Right ventricle myocardium (tissue), 1 donor: ENCODE measurements around the genes PPOX and FCGR3A.

DNA sequence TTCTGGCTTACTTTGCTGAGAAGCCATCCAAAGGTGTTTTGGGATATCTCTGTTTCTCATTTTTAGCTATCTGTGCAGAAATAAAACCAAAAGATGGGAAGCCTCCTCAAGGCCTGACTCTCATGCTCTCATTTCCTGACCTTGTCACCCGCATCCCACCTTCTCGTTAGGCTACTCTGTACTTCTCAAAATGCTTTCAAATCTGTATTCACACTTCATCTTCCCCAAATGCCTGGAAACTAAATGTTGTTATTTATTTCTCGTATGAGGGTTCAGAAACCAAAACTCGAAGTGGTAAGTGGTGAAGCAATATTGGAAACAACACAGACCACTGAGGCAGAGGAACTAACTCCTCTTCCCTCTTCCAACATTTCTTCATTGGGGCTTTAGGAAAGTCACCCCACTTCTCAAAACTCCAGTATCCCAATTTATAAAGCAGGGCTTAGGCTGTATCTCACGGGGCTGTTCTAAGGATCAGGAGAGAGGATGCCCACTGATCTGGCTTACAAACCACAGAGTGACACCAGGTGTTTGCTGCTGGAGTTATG is 3.4 kb downstream of the SLAMF7 start:
- PRO-cap, 2 experiments, result no peak in any of the 2 experiments

DNA sequence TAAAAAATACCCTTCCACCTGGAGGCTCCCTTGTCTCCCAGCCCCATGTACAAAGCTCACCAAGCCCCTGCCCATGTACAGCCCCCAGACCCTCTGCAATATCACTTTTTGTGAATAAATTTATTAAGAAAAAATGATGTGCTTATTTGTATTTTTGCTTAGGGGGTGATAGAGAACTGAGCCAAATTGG is 741 bp upstream of the PPOX start:
- PRO-cap, 2 experiments, result peak in 1 of 2 experiments; most common minus-strand start position 99 of the sequence (in 1)

DNA sequence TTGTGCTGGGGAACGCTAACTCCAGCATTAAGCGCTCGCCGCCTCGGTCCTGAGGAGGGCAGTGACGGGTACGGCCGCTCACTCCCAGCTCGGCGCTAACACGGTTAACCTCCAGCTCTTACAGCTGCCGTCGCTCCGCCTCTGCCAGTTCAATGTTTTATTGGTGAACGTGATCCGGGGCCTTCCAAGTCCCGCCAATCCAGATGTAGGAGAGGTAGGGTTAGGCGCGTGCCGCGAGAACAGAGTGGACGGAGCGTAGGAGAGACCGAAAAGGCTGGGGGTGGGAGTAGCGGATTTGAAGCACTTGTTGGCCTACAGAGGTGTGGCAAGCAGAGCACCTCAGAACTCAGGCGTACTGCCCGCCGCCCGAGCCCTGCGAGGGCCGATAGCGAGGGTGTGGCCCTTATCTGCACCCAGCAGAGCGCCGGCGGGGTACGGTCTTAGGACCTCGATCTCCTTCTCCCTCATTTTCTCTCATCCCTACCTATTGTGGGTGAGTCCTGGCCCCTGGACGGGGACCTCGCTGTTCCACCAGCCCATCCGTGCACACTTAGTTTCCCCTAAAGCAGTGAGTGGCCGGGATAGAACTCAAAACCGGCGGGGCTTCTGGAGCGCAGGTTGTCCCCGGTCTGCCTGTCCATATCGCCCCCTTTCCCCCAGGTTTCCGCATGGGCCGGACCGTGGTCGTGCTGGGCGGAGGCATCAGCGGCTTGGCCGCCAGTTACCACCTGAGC is at the start of gene PPOX:
Gene PPOX (plus strand): TSS at position 247 of the 734 bp plus-strand sequence.
- PRO-cap, 2 experiments, result peak in 2 of 2 experiments; most common plus-strand start position 332 of the sequence (in 2); most common minus-strand start position 63 of the sequence (in 2)

DNA sequence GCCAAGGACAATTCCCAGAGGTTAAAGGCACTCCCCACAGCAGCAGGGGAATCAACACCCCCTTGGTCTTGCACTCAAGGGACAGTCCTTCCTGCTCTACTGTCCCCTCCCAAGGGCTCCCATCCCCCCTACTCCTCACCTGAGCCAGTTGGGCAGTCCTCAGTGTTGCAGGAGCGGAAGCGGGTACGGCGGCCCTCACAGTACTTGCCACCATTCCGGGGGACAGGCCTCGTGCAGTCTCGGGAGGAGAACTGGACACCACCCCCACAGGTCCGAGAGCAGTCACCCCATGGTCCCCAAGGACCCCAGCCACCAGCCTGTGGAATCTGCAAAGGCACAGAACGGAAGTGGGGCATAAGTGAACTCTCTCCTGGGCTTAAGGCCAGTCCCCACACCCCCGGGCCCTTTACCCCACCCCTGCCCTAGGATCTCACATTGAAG is 5.3 kb downstream of the ADAMTS4 start:
- PRO-cap, 2 experiments, result no peak in any of the 2 experiments

- PRO-cap, 2 experiments, result peak in 2 of 2 experiments; most common plus-strand start chr1:161197098 (in 1); most common minus-strand start chr1:161197356 (in 2)
Observed at GRCh38 chr1:161196574-161197675, 1.9 kb downstream of the ADAMTS4 start.

GRCh38 chr1:161199960-161201036 is 1.4 kb upstream of the ADAMTS4 start:
- PRO-cap, 2 experiments, result no peak in any of the 2 experiments

DNA sequence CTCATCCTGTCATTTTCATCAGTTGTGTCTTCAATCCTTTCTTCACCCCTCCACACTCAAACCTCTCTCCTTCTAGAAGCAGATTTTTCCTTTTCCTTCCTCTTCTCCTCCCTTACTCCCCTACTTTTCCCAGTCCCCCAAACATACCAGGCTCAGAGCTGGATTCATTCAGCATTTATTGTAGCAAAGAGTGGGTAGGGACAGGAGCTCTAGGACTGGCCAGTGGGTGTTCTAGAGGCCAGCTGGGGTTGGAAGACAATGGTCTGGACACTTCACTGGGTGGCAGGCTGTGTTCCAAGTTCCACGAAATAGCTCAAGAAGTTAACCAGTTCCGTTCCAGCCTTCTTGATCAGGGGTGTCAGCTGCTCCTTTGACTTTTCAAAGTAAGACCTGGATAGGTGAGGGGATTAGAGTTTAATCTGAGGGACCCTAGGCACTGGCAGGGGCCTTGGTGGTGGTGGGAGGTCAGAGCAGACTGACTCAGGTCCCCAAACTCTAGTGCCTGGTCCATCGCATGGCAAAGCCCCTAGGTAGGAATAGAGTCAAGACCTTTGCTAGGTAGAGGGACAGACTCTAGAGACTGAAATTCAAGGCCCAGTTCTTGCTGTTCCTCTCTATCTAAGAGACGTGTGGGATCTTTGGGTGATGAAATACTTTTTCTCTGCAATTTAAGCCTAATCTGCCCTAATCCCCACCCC is 1.1 kb downstream of the APOA2 start:
- PRO-cap, 2 experiments, result no peak in any of the 2 experiments

- PRO-cap, 2 experiments, result peak in 2 of 2 experiments; most common plus-strand start chr1:161390277 (in 1)
Observed at GRCh38 chr1:161390077-161391066, 22.7 kb upstream of the CFAP126 start.

GRCh38 chr1:161420607-161420930 is 52.9 kb upstream of the CFAP126 start:
- PRO-cap, 2 experiments, result peak in 2 of 2 experiments; most common plus-strand start chr1:161420870 (in 2)

DNA sequence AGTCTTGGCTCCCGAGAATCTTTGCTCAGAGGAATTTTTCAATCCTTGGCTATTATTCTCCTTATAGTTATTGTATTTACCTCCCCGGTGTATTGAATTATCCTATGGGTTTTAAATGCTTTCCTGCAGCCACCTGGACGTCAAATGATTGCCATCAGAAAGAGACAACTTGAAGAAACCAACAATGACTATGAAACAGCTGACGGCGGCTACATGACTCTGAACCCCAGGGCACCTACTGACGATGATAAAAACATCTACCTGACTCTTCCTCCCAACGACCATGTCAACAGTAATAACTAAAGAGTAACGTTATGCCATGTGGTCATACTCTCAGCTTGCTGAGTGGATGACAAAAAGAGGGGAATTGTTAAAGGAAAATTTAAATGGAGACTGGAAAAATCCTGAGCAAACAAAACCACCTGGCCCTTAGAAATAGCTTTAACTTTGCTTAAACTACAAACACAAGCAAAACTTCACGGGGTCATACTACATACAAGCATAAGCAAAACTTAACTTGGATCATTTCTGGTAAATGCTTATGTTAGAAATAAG is 6.4 kb upstream of the HSPA6 start:
- PRO-cap, 2 experiments, result no peak in any of the 2 experiments

- PRO-cap, 2 experiments, result no peak in any of the 2 experiments
Observed at GRCh38 chr1:161549469-161550383, at the start of gene FCGR3A. FCGR3A (minus strand) TSS chr1:161549818.

- PRO-cap, 2 experiments, result no peak in any of the 2 experiments
Observed at GRCh38 chr1:161550384-161550842, 795 bp upstream of the FCGR3A start.

GRCh38 chr1:161726582-161727375 is 5.4 kb downstream of the FCRLB start:
- PRO-cap, 2 experiments, result peak in 2 of 2 experiments; most common plus-strand start chr1:161727188 (in 2); most common minus-strand start chr1:161727041 (in 2)

- PRO-cap, 2 experiments, result no peak in any of the 2 experiments
Observed at GRCh38 chr1:161791402-161791672, 25.2 kb downstream of the ATF6 start.

- PRO-cap, 2 experiments, result no peak in any of the 2 experiments
Observed at GRCh38 chr1:161821009-161821211, 54.8 kb downstream of the ATF6 start.

- PRO-cap, 2 experiments, result no peak in any of the 2 experiments
Observed at GRCh38 chr1:161821212-161822259, 55.4 kb downstream of the ATF6 start.

GRCh38 chr1:161839459-161839957 is 73.4 kb downstream of the ATF6 start:
- PRO-cap, 2 experiments, result no peak in any of the 2 experiments

DNA sequence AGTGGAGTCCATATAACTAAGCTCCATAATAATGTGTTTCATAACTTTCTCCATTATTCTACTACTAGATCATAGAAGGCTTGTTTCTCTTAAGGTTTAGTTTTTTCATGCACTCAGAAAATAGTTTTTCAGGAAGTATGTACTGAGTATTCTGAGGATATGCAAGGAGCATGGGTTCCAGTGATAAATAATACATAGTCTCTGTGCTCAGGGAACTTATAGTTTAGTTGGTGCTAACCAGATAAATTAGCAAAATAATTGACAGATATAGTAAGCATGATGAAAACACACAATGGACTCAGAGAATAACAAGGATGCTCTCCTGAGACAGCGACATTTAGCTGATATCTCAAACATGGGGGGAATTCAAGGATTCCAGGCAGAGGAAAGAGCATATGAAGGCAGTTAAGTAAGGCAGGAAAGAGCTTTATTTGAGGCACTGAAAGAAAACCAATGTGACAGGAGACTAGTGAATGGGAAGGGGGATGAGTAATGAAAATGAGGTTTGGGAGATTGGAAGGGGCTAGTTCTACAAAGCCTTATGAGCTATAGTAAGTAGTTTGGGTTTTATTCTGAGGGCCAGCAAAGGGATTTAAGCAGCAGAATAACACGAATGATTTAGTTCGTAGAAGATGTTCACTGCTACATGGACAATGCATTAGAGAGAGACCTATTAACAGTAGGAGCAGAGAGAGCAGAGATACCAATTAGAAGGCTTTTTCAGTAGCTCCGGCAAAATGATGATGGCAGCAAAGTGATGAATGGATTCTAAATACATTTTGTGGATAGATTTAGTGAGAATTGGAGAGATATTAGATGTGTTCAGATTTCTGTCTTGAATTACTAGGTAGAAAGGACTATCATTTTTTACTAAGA is 111.2 kb downstream of the ATF6 start:
- PRO-cap, 2 experiments, result no peak in any of the 2 experiments

DNA sequence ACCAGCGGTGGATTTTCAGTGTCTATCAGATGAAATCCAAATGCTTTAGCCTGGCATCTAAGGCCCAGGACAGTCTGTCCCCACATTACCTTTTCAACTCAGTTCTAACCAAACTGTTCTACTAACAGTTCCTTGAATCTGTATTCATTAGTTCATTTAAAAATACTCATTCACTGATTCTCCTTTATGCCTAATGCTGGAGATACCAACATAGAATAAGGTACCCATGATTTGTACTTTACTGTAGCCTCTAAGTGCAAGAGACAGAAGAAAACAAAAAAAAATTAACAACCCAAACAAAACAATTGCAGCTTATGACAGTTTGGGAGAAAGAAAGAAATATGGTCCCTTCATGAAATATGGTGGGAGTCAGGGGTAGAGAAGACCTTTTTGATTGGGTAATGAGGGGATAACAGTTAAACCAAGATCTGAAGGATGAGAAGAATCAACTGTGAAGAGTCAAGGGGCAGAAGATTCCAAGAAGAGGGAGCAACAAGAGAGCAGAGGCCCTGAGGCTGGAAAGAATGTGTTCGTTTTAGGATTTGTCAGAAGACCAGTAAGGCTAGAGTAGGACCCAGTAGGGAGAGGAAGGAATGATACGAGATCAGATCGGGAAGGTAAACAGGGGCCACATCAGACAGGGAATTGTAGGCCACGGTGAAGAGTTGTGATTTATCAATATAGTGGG is 101.3 kb downstream of the OLFML2B start:
- PRO-cap, 2 experiments, result no peak in any of the 2 experiments

- PRO-cap, 2 experiments, result peak in 2 of 2 experiments; most common plus-strand start chr1:162011873 (in 2)
Observed at GRCh38 chr1:162011589-162011971, 12.1 kb downstream of the OLFML2B start.